Neutrophil (primary cell): ENCODE data around the genes KLK1, KLK13 and VSIG10L.

- PRO-cap, result unidirectional peak, minus-strand start at chr19:50804594
Measured at GRCh38 chr19:50804310-50804761, 14.1 kb downstream of the ACP4 start.

GRCh38 chr19:50818221-50819245 is 5.1 kb downstream of the KLK1 start:
- PRO-cap, result no peak

DNA sequence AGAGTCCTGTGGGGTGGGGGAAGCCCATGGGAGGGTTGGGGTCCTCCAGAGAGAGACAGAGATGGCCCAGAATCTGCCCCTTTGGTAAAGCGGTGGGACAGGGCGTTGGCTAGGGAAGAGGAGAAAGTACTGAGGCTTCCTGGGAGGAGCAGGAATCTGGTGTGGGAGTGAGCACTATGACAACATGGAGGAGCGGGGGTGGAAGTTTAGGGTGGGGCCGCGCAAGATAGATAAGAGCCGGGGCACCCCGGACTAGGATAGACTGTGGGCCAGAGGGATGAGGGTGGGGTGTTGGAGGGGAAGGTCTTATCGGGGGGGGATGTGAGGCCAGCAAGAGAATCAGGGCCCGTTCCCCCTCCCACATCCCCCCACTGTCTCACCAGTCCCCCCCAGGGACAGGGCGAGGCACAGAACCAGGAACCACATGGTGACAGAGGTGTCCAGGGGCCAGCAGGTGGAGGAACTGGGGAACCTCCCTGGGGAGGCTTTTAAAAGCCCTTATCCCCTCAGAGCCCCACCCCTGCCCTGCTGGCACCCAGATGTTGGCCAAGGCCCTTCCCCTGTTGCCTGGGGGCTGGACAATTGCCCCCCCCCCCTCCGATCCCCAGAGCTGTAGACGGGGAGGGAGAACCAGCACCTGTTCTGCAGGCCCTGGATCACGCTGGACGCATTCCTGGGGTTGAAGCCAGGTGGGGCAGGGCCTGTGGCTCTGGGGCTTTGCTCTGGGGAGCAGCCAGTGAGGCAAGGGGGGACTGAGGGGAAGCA is at the start of gene KLK1:
KLK1 (minus strand) TSS at position 465 of the 765 bp plus-strand sequence.
- PRO-cap, result no peak

GRCh38 chr19:50877207-50877892 is 4.1 kb downstream of the KLK2 start:
- PRO-cap, result no peak

DNA sequence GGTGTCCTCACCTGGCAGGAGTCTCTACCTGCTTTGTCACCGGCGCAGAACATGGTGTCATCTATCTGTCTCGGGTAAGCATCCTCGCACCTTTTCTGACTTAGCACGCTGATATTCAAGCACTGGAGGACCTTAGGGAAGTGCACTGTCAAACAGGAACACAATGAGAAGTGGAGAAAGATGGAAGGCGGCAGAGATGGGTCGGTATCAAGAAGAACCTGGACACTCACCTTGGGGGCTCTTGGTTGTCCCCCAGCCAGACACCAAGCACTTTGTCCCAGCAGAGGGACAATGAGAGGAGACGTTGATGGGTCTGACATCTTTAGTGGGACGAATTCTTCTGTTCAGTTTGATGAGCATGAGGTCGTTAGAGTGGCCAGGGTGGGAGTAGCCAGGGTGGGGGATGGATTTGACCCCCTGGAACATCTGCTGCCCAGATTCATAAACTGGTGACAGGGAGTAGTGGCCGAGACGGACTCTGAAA is 4.2 kb downstream of the KLK5 start:
- PRO-cap, result no peak

DNA sequence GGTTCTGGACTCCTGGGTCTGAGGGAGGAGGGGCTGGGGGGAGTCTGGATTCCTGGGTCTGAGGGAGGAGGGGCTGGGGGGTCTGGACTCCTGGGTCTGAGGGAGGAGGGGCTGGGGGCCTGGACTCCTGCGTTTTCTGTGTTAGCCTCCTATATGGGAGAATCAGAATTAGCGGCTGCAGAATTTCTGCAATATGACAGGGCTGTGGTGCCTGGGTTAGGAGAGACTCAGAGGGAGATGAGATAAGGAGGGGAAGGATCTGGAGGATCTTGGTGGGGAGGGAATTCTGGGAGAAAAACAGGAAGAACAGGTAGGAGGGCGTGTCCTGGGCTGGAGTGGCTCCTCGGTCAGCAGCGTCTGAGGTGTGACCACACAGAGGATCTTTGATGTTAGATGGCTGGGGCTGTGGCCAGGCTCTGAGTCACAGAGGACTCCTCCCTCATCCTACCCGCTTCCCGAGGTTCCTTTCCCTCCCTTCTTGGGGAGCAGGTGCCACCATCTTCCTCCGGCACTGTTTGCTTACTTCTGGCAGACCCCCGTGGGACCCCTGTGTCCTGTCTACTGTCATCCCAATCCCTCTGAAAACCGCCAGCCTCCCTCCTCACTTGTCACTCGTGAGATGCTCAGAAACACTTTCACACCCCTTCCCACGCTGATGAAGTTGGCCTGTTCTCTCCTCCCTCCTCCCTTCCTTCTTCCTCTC is 6.4 kb upstream of the KLK6 start:
- PRO-cap, result no peak

- PRO-cap, result no peak
Measured at GRCh38 chr19:51025480-51026402, 675 bp downstream of the KLK11 start.

DNA sequence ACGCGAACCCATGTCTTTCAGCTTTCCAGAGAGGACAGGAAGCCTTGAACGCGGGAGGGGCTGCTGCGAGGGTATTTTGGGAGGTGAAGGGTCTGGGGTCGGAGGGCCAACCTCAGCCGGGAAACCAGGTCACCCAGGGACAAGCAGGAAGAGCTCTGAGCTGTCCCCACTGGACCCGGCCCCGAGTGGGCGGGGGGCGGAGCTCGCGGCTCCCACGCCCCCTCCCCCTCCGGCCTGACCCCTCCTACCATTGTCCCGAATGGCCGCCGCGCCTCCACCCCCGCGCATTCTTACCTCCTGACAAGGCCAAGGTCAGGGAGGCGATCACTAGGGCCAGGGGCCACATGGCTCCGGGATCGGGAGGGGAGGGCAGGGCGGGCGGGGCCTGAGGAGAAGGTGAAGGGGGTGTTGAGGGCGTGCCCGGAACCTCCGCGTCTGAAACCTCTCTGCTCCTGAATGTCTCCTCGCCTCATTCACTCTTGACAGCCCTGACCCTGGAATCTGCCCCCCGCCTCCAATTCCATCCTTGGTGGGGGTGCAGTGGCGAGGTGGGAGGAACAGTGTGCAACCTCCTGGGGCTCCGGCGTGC is at the start of gene KLK13:
KLK13 (minus strand) TSS at position 371 of the 589 bp plus-strand sequence.
- PRO-cap, result no peak

DNA sequence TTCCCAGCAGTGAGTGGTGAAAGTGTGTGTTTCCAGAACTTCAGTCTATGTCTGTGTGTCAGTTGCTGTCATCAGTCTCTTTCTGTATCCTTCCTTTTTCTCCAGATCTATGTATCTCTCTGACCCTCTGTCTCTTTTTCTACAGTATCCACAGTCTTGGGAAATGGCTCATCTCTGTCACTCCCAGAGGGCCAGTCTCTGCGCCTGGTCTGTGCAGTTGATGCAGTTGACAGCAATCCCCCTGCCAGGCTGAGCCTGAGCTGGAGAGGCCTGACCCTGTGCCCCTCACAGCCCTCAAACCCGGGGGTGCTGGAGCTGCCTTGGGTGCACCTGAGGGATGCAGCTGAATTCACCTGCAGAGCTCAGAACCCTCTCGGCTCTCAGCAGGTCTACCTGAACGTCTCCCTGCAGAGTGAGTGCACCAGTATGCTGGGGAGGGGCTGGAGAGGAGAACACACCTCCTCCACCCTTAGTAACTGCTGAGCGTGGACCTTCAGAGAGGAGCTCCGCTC is 2.2 kb downstream of the SIGLEC9 start:
- PRO-cap, result no peak

- PRO-cap, result no peak
Measured at GRCh38 chr19:51341664-51342507, at the start of gene VSIG10L. Gene VSIG10L (minus strand): TSS chr19:51342139.

DNA sequence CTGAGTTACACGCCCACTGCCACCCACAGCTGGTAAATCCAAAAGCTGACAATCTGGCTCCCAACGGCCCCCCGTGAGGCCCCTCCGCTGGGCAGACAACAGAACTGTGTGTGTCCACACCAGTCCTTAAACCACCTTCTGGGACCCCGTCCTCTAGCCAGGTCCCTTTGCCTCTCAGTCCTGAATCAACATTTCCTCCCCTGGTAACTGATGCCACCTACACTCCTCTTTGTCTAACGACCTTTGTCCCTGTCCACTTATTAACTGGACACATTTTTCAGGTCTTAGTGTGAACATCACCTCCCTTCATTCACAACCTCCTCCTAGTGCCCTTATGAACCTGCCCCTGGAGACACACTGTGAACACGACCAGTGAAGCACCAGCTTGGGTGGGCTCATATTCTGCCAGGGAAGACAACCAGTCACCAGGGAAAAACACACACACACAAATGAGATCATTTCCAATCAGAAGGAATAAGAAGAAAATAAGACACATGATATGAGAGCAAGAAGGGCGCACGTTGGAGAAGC is 5.6 kb upstream of the VSIG10L start:
- PRO-cap, result no peak

- PRO-cap, result no peak
Measured at GRCh38 chr19:51363674-51364022, 2.5 kb downstream of the ETFB start.

- PRO-cap, result no peak
Measured at GRCh38 chr19:51365411-51366011, 677 bp downstream of the ETFB start.

- PRO-cap, result no peak
Measured at GRCh38 chr19:51460107-51460796, 2.0 kb upstream of the SIGLEC8 start.

GRCh38 chr19:51461589-51462042 is 3.4 kb upstream of the SIGLEC8 start:
- PRO-cap, result no peak

DNA sequence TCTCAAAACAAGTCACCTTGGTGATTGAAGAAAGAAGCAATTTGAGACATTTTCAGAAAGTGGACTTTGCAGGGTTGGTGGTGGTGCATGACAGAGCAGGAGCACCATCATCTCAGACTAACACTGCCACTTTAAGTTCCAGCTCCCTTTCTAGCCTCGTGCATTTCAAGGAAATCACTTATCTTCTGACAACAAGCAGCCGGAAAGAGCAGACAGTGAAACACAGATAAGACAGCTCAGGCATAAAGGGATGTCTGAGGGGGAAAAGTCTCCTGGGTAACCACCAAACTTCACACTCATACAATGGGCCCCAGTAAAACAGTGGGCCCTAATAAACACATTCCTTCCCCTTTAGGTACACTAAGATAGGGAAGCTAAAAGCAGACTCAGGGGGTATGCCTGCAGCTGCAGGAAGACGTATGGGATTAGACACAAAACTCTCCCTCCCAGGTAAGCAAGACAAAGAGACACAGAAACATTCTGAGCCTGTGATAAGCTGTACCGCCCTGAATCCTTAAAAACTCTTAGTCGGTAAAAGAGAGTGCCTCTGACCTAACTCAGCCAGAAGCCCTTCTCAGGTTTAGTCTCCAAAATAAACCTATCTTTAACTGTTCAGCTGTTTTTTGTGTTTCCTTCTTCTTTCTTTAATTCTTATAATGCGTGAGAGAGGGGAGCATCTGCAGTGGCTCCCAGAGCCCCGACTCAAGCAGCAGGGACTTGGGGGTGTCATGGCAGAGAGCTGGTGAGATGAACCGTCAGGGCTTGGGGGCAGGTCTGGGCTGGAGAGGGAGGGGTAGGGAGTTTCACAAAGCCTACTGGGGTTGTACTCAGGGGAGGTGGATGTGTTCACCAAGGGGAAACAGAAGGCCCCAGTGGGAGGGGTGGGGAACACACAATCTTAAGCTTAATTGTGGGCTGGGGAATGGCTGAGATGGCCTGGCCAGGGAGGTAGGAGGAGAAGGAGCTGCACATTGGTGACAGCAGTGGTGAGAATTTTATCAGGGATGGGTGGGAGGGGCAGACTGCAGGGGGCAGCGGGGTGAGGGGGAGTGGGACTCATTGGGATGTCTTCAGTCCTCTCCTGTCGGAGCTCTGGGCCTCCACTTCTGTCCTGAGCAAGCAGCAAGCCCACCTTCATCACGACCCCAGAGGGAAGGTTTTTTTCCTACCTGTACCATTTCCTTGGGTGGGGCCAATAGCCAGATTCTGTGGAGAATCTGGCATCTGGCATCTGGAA is 16.7 kb upstream of the SIGLEC6 start:
- PRO-cap, result no peak

DNA sequence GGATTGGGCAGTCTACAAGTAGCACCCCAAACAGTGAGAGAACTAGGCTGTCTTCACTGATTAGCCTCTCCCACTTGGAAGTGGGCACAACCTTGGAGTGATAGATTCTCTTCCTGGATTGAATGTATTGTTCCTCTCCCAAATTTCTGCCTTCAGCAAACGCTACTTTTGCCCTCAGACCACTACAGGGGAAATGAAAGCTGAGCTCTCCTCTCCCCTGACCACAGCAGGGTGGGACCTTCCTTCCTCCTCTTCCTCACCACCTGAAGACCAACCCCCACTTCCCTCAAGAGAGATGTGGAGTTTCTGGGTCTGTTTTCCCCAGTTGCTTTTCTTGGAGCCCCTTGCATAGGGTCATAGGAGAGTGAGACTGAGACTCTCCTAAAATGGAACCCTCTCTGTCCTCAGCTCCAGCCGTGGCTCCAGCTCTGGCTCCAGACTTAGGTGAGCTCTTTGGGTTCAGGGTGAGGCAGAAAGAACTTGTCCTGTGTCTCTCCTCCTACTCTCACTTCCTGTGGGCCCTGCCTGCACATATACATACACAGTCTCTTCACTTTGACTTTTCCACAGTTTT is 19.4 kb upstream of the ZNF175 start:
- PRO-cap, result no peak

DNA sequence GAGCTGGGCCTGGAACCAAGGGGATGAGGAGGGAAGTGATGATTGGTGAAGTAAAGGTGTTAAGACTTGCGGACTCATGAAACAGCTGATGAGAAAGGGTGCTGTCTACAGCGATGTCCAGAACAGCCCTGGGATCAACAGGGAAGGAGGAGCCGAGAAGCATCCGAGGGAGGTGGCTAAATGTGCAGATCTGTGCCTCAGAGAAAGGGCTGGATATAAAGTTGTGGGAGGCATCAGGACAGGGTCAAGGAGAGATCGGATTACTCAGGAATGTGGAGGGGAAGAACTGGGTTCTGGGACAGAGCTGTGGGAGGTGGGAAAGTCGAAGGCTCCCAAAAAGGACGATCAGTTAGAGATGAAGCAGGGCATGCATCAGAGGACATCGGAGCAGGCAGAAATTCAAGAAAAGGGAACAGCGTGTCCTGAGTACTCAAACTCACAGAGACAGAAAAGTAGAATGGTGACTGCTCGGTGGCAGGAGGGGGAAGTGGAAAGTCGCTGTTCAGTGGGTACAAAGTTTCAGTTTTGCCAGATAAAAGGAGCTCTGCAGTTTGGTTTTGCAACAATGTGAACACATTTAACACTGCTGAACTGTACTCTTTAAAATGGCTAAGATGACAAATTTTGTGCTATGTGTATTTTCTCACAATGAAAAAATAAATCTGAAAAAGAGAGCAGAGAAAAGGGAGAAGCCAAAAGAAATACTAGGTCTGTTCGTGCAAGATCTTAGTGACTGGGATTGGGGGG is 1.8 kb downstream of the SIGLEC14 start:
- PRO-cap, result no peak

- PRO-cap, result no peak
Measured at GRCh38 chr19:51743450-51743875, 8.2 kb downstream of the FPR1 start.

DNA sequence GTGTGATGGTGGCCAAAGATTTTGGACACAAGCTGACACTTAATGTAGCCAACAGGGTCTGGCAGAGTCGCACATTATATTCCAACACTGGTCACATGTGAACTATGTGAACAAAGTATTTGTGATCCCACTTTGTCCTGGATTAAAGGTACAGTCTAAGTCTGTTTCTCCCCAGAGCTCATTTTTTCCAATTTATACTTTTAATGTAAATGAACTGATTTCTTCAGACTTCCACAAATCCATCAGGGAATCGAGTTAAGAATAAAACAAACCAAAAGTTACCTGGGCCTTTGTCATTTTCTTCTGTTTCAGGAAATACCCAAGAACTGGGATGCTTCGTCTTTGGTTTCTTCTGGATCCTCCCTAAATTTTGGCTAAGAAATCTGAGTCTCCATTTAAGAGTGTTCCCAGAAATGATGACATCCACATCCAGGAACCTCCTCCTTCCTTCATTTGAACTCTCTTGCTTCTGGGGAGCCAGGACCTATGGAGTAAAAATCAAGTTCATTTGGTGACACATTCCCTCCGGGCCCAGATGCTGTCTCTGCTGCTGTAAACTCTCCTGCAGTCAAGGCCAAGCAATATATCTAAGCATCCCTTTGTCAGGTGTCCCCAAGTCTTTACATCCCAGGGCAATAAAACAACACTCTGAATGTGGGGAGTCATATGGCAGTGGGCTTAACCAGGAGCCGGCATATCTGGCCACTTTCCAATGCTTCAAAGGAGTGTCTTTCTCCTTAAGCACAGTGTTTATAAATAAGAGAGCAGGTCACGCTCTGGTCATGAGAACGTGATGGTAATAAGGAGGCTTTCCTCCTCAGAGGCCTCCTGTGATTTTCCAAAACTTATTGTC is 4.8 kb downstream of the ZNF649 start:
- PRO-cap, result no peak